Gallbladder (tissue), 1 donor: ENCODE measurements around a stretch of chr21.

GRCh38 chr21:46394848-46395363, 63.8 kb upstream of the DIP2A start:
- PRO-cap = no peak

GRCh38 chr21:46431405-46432262, 27.1 kb upstream of the DIP2A start:
- PRO-cap = no peak

- PRO-cap = bidirectional peak, plus-strand start at chr21:46636108, minus-strand start at chr21:46635917
Measured at GRCh38 chr21:46635787-46636389, 414 bp downstream of the PRMT2 start.

GRCh38 chr21:46666944-46667735, 31.7 kb downstream of the PRMT2 start:
- PRO-cap = no peak